Thoracic aorta endothelial cell (primary cell): ENCODE data around the gene ARGLU1.

DNA sequence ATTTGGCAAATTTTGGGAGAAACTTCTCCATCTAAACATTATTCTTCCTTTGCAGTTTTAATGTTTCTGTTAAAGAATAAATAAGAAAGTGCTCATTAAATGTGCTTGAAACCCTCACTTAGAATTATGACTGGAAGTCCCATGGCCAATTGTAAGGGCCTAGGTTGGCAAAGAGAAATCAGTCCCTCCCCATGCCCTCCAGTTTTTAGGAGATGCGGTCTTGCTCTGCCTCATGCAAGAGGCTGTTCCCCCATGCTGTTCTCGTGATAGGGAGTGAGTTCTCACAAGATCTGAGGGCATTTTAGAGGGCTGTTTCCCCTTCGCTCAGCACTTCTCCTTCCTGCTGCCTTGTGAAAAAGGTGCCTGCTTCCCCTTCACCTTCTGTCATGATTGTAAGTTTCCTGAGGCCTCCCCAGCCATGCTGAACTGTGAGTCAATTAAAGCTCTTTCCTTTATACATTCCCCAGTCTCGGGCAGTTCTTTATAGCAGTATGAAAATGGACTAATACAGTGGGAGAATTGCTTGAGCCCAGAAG, 40.5 kb upstream of the TM9SF2 start:
- CAGE, long polyA plus RNA: no peak

- CAGE, long polyA plus RNA: no peak
Measured at GRCh38 chr13:99506428-99507130, 5.3 kb downstream of the TM9SF2 start.

- CAGE, long polyA plus RNA: no peak
Measured at GRCh38 chr13:99542681-99543464, 41.6 kb downstream of the TM9SF2 start.

DNA sequence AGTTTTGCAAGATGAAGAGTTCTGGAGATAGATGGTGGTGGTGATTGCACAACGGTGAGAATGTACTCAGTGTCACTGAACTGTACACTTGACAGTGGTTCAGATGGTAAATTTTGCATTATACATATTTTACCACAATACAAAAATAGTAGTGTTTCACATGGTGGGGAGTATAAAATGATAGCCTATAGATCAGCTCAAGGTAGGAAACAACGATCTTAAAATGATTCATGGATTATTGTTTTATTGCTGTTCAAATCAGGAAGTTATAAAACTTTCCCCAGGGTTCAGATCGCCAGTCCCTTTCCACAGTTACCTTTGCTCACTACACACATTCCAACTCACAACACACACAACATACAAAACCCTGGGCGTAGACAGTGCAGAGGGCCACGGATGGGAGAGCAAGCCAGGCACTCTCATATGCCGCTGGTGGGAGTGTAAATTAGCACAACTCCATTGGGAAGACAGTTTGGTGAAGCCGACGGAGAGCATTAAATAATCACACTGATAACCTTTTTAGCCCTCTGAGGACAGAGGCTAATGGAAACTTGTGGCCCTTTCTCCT, 145.3 kb downstream of the CLYBL start:
- CAGE, long polyA plus RNA: no peak

GRCh38 chr13:99978744-99979427, 2.7 kb upstream of the ZIC2 start:
- CAGE, long polyA plus RNA: no peak

DNA sequence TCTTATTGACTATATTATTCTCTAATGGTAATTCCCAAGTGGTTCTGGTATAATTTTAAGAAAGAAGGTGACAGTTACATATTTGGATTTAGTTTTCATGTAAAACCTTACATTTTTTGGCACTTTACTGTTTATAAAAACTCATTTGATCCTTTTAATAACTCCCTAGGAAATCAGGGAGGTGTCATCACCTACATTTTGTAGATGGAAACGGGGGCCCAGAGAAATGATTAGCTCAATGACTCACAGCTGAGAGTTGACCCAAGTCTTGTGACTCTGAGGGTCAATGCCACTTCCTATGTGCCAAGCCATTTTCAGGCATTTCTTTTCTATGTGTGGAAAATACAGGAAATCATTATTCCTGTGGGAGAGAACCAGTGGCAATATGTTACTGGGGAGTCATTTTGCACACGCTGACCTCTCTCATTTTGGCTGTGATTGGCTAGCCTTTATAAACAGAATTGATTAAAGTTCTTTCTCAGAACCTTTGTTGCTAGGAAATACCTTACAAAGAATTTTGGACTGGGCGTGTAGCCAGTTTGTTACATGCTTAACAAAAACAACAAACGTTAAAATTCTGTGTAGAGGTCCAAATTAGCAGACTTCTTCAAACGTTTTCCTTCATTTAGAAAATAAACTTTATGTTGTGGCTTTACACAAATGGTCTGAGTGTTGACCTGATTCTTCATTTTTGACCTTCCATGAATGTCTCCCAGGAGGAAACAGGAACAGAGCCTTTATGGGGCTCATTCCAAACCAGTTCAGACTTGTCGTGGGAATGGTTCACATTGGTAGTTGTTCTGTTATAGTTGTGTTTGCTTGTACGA, 11.3 kb downstream of the PCCA start:
- CAGE, long polyA plus RNA: no peak

DNA sequence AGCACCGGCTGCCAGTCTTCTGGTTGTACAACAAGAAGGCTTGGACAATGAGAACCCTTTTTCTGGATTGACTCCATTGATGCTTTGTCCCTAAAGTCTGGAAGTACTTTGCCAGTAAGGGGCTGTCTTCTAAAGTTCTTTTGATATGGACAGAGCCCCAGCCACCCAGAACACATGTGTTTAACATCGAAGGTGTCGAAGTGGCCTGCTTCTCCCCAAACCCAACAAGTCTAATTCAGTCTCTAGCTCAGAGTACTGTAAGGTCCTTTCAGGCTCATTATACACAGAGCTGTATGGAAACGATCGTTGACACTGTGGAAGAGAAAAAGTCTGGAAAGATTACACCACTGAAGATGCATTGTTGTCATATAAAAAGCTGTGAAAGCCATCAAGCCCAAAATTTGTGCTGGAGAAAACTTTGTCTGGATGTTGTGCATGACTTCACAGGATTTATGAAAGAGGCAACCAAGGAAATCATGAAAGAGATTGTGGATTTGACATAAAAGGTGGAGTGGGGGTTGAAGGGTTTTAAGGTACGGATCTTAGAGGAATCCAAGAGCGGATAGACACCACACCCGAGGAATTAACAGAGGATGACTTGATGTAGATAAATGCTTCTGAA, 236.9 kb downstream of the PCCA start:
- CAGE, long polyA plus RNA: no peak

GRCh38 chr13:100533459-100533995, 55.1 kb downstream of the GGACT start:
- CAGE, long polyA plus RNA: no peak

GRCh38 chr13:101453580-101454415, 1.3 kb downstream of the ITGBL1 start:
- CAGE, long polyA plus RNA: no peak

DNA sequence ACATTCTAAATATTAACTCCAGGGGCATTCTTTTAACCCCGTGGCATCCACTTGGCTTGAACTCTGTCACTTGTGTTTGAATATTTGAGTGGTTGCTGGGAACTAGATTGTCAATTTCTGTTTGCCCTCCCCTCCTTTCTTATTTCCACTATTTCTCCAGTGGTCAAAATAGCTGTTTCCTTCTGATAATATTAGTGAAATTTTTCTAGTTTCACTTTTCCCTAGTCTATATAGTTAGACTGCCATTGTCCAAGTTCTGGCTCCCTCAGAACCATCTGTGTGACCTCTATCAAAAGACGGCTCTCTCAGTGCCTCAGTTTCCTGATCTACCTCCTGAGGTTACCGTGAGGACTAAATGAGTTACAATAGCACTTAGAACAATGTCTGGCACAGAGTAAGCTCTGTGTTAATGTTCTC, 302.2 kb upstream of the TPP2 start:
- CAGE, long polyA plus RNA: no peak

DNA sequence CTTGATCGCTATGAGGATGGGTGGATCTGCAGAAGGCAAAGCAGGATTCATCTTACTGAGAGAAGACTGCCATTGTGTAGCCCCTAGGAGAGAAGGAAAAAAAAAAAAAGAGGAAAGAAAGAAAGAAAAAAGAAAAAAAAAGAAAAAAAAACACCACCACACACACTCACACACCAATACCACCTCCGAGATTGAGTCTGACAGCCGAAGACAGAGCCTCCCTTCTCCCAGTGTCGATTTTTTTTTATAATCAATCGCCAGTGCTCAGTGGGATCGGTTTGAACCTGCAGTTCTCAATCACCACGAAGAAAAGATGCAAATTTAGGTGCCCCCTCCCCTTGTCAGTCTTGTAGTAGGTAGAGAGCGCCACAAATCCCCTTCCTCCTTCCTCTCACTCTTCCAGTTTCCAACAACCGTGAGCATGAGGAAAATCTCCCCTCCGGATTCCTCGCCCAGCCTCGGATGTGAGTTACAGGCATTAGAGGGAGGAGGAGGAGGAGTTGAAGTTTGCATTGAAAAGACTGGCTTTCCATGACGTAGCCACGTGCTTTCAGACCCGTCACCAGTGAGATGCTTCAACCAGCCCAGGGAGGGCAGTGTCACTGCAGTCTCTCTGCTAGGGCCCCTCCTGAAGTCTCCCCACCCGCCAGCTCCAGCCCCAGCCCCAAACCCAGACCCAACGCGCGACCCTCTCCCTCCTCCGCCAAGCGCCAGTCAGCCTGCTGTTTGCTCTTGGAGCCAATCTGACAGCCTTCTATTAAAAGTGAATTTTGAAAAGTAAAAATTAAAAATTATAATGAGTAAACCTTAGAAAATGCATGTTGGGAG, 194.6 kb upstream of the TPP2 start:
- CAGE, long polyA plus RNA: no peak

DNA sequence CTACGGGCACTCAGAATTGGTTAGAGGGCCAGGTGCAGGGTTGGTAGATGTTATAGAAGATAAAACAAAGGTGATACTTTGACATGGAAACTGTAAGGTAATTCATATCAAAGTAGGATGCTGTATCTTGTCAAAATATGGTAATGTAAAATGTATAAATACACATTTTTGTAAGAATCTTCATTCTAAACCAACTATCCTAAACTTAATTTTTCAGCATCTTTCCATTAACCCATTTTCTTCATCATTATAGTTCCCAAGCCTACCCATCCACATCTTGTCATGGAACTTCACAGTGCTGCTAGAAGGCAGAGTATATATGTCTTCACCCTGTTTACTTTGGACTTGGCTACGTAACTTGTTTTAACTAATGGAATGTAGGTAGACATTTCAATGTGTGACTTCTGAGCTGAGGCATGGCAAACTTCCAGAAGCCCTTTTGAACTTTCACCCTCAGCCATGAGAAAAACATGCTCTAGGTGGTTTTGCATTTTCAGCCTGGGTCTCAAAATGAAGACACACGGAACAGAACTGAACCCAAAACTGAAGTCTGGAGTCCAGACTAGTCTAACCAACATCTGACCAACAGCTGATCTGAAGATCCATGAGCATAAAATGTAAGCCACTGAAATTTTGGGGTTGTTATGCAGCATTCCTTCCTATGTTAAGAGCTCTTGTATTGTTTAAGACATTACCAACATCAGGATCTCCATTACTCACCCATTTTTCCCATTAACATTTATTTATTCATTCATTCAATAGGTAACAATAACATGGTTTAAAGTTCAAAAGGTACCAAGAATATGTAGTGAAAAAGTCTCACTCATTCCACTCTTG, 3.1 kb downstream of the TEX30 start:
- CAGE, long polyA plus RNA: no peak

DNA sequence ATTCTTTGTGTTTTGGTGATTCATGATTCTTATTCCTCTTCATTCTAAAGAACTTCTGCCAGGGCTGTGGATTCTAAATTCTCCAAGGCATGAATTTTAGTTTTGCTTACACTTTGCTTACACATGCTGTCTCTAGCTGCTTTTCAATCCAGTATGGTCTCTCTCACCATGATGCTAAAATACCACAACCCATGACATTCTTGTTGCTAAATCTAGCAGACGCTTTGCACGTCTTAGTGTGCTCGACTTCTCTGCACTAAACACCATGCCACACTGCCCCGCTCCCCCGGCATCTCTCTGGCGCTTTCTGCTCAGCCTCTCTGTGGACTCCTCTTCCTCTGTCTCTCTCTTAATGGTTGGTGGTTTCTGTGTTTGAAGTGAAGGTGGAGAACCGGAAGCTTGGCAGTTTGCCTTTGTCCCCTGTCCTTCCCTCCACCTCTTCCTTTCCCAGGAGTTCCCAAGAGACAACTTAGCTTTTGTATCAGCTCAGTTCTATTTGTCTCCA, 8.8 kb downstream of the ERCC5 start:
- CAGE, long polyA plus RNA: no peak

DNA sequence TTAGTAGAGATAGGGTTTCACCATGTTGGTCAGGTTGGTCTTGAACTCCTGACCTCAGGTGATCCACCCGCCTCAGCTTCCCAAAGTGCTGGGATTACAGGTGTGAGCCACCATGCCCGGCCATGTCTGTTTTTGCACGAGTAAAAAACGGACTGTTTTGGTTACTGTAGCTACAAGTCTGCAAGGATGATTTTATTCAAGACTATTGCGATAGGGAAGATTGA, 103.9 kb upstream of the SLC10A2 start:
- CAGE, long polyA plus RNA: no peak

GRCh38 chr13:105979240-105980090, 513.6 kb downstream of the DAOA start:
- CAGE, long polyA plus RNA: no peak

DNA sequence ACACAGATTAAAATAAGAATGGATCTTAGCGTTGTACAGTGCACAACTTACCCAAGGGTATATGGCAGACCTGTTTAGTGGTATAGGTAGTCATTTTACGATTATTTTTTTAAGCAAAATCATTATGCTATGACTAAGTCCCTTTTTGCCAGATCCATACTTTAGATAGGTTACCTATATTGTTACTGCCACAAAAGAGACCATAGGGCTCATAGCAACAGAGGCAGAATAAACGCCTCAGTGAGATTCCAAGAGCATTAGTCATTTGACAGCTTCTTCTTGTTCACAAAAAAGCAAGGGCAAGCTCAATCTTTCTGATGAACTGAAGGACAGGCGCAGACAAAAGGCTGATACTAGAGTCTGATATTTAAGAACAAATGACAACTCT, 187.5 kb downstream of the EFNB2 start:
- CAGE, long polyA plus RNA: no peak

DNA sequence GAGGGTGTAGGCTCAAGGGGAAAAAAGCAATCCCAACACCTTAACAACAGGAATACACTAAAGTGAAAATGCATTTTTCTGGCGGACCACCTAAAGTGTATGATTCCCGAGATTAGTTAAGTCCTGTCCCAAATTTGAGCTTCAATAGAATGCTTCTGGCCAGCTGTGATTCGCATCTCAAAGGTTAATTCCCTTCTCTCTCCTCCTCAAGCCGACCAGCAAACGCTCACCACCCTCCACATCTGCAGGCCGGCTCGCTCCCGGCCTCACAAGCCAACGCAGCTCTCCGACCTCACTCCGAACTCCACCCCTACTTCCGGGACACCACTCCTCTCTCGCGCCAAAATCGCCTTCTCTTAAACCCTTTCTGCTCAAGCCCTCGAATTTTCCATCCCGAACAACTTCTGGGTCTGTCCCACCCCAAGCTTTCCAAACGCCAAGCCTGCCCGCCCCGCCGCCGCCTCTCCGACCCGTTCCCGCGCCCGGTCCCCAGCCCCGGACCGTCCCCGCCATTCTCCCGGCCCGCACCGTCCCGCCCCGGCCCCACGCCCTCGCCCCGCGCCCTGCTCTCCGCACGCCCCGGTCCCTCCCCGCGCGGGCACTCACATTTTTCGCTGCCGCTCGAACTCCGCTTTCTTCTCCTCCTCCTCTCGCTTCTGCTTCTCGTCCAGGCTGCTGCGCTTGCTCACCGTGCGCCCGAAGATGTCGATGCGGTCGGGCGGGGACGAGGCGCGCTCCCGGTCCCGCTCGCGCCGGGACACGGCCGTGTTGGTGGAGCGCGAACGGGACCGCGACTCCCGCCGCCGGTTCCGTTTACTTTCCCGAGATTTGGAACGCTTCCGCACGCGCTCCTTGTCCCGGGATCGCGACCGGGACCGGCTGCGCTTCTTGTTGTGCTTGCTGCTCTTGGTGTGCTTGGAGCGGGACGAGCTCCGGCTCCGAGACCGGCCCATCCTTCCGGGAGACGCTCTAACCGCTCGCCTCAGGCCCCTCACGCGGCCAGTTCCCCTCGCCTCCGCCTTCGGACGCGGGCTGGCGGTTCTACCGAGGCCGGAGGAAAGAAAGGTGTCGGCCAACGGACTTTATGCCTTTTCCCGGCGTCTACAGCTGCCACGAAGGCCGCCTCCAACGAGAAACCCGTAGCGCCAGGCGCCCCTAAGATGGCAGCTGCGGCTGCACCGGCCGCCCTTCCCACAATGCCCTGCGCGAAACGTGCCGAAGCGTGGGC, at the start of gene ARGLU1:
TSS of gene ARGLU1 (minus strand) at position 1,171 of the 1,228 bp plus-strand sequence.
- CAGE, long polyA plus RNA: no peak

DNA sequence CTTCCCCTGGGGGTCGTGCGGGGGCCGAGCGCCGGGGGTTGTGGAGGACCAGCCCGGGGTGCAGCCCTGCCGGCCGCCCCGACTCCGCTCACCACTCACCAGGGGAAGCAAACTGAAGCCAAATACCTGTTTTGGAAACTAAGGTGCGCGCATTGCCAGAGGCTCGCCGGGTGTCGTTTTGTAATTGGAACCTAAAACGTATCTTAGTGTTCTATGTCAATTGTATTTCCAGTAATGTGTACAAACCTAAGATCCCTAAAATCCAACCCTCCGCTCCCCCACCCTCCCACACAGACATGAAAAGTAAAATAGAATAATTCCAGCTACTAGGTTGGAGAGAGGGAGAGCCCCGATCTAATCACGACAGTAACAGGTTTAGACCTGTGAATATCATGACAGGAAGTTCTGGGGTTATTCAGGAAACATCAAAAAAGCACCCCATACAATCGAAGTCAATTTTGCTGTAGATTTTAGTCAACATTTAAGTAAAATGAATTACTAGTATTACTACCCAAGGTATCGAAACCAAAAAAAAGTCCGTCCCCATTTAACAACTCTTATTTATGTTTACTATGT, 701 bp downstream of the ABHD13 start:
- CAGE, long polyA plus RNA: no peak

GRCh38 chr13:108304323-108304662, 34.8 kb downstream of the TNFSF13B start:
- CAGE, long polyA plus RNA: no peak

- CAGE, long polyA plus RNA: no peak
Measured at GRCh38 chr13:108704786-108705567, 75.6 kb downstream of the MYO16 start.